ENCODE results near the genes ENSG00000283536, MYG1, SP1 and HOXC11.

GRCh38 chr12:53220566-53220792 lies 11.5 kb downstream of the RARG start:
- RAMPAGE, long total RNA, result no peak
- RRBS, result no CpG with 5 or more reads among the region's 6 CpGs

DNA sequence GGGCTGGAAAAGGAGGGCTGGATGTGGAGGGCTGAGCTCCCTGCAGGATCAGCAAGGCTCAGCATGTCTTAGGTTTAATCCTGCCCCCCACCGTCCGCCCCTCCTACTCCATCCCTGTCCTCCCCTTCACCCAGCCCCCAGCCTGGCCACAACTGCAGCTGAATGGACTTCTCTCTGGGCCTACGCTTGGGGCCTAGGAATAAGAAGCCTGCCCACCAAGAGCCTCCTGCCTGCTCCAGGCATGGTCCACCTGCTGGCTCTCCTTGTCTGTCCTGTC lies at the start of gene ENSG00000283536:
Gene ENSG00000283536, plus strand, starts transcription at position 140 of the 277 bp plus-strand sequence.
- RAMPAGE, long total RNA, result no peak
- RRBS, result no CpG with 5 or more reads among the region's 3 CpGs

DNA sequence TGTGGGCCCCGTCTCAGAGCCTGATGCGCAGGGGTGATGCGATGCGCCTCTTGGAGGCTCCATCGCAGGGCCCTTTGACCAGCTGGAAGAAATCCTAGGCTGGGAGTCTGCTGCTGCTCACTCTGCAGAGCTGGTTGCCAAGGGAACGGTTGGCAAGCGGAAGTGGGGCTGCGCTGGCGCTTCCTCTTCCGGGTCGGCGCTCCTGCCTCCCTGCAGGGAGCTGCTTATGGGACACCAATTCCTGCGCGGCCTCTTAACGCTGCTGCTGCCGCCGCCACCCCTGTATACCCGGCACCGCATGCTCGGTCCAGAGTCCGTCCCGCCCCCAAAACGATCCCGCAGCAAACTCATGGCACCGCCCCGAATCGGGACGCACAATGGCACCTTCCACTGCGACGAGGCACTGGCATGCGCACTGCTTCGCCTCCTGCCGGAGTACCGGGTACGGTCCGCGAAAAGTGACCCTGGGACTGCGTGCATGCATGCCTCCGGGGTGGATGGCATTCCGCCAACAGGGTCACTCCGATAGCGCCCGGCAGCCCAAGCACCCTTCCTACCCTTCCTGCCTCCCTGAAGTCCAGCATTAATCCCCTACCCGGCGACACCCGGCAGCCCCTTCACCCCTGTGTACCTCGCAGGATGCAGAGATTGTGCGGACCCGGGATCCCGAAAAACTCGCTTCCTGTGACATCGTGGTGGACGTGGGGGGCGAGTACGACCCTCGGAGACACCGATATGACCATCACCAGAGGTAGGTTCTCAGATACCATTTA lies at the start of gene MYG1:
Gene MYG1, plus strand, starts transcription at position 184 of the 773 bp plus-strand sequence.
- RAMPAGE, long total RNA, result no peak
- RRBS, result 2% methylated on average over 21 of the region's 57 CpGs

GRCh38 chr12:53324420-53324661 lies 2.9 kb upstream of the AAAS start:
- RAMPAGE, long total RNA, result no peak
- RRBS, result no CpG with 5 or more reads among the region's 7 CpGs

DNA sequence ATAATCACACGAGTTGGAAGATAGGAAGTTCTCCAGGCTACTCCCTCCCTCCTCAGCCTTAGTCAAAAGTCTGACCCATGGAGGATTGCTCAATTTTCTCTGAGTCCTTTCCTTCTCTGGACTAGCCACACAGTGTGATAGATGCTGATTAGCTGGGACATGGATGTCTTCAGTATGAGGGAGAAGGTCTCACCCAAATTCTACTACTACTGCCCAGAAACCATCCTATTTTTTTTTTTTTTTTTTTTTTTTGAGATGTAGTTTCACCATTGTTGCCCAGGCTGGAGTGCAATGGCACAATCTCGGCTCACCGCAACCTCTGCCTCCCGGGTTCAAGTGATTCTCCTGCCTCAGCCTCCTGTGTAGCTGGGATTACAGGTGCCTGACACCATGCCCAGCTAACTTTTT lies 14.5 kb upstream of the SP1 start:
- RAMPAGE, long total RNA, result no peak
- RRBS, result no CpG with 5 or more reads among the region's 4 CpGs

DNA sequence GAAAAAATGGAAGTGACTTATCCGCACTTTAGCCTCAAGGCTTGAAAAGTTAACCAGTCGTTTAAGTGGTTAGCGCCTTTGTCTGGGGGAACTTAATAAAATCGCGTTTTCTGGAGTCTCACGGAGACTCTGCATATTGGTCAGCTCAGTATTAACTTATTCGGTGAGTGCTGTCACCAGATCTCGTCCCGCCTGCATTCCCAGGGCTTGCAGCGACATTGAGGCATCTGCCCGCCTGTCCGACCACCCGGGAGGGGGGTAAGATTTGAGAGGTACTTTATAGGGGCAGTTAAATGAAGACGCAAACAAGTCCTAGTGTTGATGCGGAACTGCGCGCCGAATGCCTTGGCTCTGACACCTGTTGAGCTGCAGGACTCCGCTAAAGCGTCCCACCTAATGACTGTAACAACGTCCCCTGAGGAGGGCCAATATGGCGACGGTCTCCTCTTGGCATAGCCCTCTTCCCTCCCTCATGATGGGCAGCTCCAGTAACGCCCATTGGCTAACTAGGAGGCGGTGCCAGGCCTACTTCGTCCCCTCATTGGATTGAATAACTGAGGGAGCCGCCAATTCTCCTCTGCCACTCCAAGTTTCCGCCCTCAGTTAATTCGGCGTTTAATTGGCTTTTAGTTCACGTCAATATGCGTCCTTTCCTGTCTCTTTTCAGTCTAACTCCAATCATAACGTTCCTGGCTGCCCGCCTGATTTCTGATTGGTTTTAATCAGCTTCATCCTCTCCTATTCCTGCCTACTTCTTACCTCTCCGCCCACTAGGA lies 764 bp upstream of the SP1 start:
- RAMPAGE, long total RNA, result no peak
- RRBS, result no CpG with 5 or more reads among the region's 35 CpGs

GRCh38 chr12:53379800-53380518 lies at the start of gene SP1:
Gene SP1, plus strand, starts transcription at chr12:53380176.
- RAMPAGE, long total RNA, result no peak
- RRBS, result 2% methylated on average over 26 of the region's 53 CpGs

GRCh38 chr12:53380944-53381340 lies 966 bp downstream of the SP1 start:
- RAMPAGE, long total RNA, result no peak
- RRBS, result no CpG with 5 or more reads among the region's 14 CpGs

DNA sequence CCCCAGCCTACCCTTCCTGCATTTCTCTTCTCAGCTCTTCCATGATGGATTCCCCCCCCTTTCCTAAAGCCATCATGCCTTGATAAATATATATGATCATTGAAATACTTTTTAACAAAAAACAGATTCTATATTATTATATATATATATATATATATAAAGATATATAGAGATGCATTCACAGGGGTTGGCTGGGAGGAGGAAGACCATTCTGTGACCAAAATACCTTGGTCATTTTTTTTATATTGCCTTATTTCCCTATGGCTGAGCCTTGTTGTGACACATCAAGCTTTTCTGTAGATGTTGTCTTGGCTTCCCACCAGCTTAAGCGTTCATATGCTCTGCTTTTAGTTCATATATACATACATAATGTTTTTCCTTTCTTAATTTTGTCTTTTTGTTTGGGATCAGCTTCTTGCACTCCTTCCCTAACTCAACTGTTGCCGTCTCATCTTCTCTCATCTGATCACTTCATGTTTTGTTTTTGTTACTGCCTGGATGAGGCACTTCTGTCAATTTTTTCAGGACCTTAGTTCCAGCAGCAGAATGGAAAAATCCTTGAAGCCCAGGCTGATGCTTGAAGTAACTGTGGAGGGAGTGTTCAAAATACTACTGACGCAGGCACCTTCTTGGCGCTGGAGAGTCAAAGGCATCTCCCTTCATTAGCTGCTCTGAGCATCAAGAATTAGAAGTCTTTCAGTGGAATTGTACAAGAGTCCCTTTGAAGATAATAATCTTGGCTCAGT lies 12.0 kb upstream of the AMHR2 start:
- RAMPAGE, long total RNA, result no peak
- RRBS, result no CpG with 5 or more reads among the region's 4 CpGs

DNA sequence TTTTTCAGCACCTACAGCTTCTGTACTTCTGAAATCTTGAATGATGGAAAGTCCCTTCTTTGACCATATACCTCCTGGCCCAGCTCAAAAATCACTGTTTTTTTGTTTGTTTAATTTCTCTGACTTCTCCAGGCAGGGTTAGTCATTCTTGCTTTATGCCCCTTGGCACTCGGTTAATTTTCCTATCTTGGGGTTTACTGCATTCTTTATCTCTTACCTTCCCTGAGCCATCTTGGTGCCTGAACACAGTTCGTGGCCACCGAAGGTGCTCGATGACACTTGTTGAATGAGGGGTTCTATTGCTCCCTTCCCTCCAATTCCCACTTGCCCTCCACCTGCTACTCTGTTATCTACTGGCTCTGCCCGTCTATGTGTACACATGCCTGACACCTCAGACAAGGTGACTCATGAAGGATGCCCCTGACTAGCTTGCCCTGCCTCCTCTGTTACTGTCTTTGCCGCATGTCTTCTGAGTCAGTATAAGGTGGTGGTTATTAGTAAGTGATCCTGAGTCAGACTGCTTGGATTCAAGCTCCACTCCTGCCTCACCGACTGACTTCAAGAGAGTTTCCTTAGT lies 4.4 kb downstream of the AMHR2 start:
- RAMPAGE, long total RNA, result no peak
- RRBS, result no CpG with 5 or more reads among the region's 7 CpGs

GRCh38 chr12:53452171-53453097 lies 532 bp downstream of the PCBP2 start:
- RAMPAGE, long total RNA, result no peak
- RRBS, result 2% methylated on average over 36 of the region's 80 CpGs

DNA sequence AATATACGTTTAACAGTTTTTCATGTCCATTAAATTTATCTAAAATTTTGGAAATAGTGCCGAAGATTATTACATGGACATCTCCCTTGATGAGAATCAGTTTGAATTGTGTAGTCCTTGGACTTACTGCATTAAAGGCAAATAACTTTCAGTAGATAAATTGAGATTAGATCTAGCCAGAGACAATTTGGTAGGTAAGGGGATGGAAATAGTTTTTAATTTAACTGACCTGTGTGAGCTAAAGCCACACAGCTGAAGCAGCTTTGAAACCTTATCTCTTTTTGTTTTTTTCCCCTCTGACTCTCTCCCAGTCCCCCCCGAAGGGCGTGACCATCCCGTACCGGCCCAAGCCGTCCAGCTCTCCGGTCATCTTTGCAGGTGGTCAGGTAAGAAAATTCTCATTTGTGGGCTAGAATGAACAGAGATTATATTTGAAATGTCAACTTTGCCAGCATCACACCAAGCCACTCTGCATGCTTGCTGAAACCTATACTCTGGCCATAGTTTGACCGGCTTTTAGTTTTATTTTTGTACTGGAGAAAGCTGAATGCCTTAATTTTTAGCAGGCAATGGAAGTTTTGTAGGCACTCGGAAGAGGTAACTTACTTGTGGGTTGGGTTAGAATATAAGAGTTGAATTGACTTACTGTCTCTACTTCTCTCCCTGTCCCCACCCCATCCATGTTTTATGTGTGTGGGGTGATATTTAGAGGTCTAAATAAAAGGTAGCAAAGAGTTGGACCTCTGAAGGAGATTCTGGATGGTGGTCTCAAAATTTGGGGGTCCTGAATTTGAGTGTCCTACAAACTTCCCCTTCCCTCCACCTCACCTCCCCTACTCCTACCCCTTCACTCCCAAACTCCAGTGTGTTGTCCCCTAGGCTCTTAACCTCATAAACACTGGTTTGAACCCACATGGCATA lies 10.5 kb downstream of the PCBP2 start:
- RAMPAGE, long total RNA, result no peak
- RRBS, result no CpG with 5 or more reads among the region's 10 CpGs

DNA sequence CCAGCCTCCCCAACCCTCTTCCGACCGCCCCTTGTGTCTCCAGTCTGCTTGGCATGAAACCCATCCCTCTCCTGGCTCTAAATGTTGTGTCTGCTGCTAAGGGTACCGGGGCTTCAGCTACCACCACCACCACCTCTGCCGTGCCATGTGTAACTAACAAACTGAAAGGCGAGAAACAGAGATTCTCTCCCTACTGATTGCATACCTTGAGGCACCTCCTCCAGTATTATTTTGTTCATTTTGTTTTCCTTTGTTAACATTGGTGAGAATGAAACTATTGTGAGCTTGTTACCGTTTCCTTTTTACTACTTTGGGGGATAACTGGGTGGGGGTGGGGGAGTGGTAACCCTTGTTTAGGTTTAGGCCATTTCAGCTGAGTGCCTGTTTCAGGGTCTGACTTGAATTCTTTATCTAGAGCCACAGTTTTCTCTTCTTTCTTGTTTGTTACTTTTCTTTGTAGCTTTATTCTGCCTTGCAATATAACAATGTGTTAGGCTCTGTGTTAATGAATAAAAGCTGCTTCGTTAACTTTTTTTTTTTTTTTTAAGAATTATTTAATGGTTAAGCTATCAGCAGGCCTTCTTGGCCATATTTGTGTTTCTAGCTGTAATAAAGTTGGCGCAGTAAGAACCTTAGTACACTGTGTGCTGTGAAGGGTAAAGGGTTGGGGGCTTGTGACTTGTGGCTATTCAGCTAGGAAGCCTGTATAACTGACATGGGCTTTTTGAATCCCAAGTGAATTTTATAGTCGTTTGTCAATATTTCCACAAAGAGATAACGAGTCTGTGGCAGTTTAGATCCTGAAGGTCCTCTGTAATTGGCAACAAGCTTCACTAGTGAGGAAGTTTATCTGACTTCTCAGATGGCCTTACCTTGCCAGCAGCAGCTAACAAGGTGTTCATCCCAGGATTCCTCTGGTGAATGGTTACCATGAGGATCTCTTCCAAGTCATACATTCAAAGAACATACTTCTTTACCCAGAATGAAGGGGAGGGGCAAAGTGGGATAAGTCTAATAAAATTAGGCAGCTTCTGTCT lies 23.4 kb downstream of the PCBP2 start:
- RAMPAGE, long total RNA, result no peak
- RRBS, result no CpG with 5 or more reads among the region's 10 CpGs

- RAMPAGE, long total RNA, result no peak
- RRBS, result no CpG with 5 or more reads among the region's 4 CpGs
Observed at GRCh38 chr12:53496022-53496631, 3.1 kb downstream of the MAP3K12 start.

- RAMPAGE, long total RNA, result no peak
- RRBS, result no CpG with 5 or more reads among the region's 3 CpGs
Observed at GRCh38 chr12:53513621-53514075, 6.4 kb upstream of the NPFF start.

GRCh38 chr12:53561325-53562233 lies 54.3 kb upstream of the NPFF start:
- RAMPAGE, long total RNA, result no peak
- RRBS, result no CpG with 5 or more reads among the region's 2 CpGs

GRCh38 chr12:53967500-53967920 lies 5.4 kb upstream of the HOXC11 start:
- RAMPAGE, long total RNA, result no peak
- RRBS, result no CpG with 5 or more reads among the region's 5 CpGs

DNA sequence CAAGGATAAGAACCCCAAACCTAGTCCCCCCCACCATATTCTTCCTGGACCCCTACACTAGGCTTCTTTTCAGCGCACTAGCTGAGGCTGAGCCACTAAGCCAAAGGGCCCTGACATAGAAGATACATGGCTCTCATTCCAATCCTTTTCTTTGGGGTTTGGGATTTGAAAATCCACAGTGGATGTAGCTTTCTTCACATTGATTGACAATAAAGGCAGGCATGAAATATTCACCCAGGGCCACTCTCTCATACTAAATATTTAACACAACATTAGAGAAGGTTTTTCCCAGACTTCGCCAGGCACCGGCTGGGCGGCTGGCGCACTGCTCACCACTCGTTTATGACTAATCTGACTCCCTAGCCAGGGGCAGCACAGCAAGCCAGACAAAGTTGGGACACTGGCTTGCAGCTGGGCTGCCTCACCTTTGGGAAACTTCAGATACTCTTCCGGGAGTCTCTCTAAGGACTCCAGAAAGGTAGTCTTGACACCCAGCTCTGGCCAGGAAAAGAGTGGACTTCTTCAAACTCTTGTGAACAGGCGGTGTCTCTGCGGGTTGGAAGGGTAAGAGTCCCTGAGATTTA lies 725 bp upstream of the HOXC11 start:
- RAMPAGE, long total RNA, result no peak
- RRBS, result no CpG with 5 or more reads among the region's 9 CpGs

DNA sequence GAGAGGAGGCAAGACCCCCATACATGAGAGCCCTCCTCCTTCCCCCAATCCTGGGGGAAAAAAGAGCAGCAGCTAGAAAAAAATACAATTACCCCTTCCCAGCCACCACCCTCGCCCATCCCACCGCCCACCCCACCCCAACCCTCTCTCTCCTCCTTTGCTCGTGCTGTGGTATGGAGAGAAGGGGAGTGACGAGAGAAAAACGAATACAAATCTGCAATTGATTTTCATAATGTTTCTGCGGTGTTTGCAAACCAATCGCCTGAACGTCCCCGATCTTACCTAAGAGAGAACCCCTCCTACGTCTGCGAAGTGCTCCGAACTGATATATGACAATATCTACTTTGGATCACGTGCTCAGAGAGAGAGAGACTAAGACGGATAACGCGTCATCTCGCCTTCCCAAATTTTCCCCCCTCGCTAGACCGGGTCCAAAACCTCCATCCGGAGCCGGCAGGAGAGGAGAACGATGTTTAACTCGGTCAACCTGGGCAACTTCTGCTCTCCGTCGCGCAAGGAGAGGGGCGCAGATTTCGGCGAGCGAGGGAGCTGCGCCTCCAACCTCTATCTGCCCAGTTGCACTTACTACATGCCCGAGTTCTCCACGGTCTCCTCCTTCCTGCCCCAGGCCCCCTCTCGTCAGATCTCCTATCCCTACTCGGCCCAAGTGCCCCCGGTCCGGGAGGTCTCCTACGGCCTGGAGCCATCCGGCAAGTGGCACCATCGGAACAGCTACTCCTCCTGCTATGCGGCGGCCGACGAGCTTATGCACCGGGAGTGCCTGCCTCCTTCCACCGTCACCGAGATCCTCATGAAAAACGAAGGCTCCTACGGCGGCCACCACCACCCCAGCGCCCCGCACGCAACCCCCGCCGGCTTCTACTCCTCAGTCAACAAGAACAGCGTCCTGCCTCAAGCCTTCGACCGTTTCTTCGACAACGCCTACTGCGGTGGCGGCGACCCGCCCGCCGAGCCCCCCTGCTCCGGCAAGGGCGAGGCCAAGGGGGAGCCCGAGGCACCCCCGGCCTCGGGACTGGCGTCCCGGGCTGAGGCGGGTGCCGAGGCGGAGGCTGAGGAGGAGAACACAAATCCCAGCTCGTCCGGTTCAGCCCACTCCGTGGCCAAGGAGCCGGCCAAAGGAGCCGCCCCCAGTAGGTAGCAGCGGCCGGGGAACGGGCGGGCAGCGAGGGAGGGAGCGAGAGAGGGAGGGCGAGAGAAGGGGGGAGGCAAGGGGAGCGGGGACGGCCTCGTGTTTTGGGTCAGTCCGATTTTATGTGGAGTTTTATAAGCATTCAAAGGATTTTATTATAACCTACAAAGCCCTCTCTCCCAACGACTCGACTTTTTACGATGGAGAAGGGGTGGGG lies at the start of gene HOXC11:
Gene HOXC11, plus strand, starts transcription at position 354 of the 1,367 bp plus-strand sequence.
- RAMPAGE, long total RNA, result no peak
- RRBS, result 4% methylated on average over 30 of the region's 95 CpGs

DNA sequence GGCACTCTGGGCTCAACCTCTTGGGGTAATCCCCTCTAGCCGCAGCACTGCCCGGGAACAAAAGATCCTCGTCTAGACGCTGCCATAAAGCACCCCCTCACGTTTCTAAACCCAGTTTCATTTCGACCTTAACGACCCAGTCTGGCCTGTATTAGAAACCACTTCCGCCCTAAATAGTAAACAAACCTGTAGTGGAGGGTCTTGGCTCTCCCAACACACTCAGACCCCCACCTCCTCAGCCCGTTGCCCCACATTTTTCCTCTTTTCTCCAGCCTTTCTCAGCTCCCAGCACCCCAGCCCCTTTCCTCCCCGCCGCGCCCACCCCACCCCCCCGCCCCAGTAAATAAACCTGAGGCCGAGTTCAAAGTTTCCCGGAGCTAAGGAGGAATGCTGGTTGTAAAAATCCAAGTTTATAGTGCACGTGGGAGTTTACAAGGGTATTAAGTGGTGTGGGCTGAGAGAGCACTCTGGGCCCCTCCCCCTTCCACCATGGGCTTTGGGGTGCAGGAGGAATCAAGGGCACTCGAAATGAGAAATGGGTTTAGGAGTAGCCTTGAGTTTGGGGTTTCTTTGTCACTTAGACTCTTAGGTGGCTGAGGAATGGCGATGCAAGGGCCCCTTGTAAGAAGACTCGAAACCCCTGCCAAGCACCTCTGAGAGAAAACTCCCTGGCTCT lies 5.4 kb downstream of the HOXC11 start:
- RAMPAGE, long total RNA, result no peak
- RRBS, result no CpG with 5 or more reads among the region's 19 CpGs